Measurements from ENCODE around the genes LDOC1 and SPANXN1.

- PRO-cap: no peak
- RAMPAGE, long total RNA, 2 experiments: no peak in any of the 2 experiments
Observed at GRCh38 chrX:134991582-134992610, 1.1 kb downstream of the SMIM10 start.

DNA sequence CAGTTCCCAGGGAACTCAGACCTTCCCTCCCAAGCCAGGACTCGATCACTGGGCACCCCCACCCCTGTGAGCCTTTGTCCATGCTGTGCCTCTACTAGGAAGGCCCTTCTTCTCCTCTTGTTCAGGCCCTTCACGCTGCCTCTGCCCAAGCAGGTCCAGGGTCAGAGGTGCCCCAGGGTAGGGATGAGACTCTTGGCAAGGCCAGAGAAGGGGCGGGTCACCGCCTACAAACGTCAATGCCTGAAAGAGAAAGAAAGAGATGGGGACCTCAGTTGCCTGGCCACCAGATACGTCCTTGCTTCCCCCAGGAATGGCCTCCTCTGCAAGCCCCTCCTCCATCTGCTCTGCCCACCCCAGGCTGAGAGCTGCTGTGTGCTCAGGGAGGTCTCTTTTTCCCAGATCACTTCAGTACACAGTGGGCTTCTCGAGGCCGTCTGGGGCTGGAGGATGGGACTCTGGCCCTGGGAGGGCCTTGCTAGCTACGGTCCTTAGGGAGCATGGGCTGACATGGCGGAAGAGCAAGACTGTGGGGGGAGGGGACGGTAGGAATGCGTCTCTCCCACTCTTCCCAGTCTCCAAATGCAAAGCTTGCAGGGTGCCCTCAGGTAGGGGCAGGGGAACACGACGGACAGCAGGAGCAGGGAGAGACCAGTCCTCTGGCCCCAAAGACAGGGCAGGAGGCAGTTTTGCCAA is 1.5 kb downstream of the SMIM10L2B start:
- PRO-cap: no peak
- RAMPAGE, long total RNA, 2 experiments: no peak in any of the 2 experiments

- PRO-cap: no peak
- RAMPAGE, long total RNA, 2 experiments: no peak in any of the 2 experiments
Observed at GRCh38 chrX:135293219-135294279, 15.7 kb upstream of the ETDC start.

DNA sequence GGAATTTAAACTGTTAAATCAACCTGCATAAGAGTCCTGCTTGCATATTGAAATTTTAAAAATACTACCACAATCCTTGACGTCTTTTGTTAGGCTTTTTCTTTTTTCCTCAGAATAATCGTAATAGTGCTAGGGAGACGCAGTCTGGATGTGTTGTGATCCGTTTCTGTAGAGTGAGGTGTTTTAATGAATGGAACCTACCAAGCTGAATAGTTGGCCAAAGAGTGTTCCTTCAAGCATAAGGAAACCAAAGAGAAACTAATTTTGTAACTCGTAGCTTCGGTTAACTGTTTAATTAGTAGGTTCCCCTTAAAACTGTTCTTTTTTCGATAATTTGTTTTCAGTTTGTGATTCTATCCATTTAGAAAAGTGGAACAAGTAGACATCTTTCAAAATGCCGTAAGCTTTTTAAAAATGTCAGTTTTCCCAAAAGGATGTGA is 2.0 kb downstream of the INTS6L start:
- PRO-cap: no peak
- RAMPAGE, long total RNA, 2 experiments: no peak in any of the 2 experiments

GRCh38 chrX:136098157-136098875 is 98.5 kb upstream of the FHL1 start:
- PRO-cap: no peak
- RAMPAGE, long total RNA, 2 experiments: no peak in any of the 2 experiments

DNA sequence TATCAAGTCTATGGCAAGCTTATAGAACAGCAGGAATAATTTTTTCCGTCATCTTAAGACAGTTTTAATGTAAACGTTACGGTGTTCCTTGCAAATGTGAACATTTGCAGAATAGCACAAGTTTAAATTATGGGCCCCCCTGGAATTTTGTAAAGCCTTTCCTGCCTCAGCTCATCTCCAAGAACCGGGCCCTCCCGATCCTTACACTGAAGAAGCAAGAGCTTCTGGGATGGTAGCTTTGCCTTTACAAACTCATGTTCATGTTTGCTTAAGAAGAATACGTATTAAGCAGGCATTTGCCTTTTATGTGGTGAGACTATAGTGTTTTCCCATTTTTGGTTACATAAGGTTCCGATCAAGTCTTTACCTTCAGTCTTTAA is 47.8 kb upstream of the FHL1 start:
- PRO-cap: no peak
- RAMPAGE, long total RNA, 2 experiments: no peak in any of the 2 experiments

- PRO-cap: no peak
- RAMPAGE, long total RNA, 2 experiments: no peak in any of the 2 experiments
Observed at GRCh38 chrX:136195443-136195660, 1.5 kb upstream of the FHL1 start.

GRCh38 chrX:136198813-136199873 is 2.3 kb downstream of the FHL1 start:
- PRO-cap: no peak
- RAMPAGE, long total RNA, 2 experiments: no peak in any of the 2 experiments

GRCh38 chrX:136617326-136617633 is 30.7 kb upstream of the CD40LG start:
- PRO-cap: no peak
- RAMPAGE, long total RNA, 2 experiments: no peak in any of the 2 experiments

GRCh38 chrX:136766820-136767064 is 14.0 kb downstream of the ARHGEF6 start:
- PRO-cap: no peak
- RAMPAGE, long total RNA, 2 experiments: no peak in any of the 2 experiments

DNA sequence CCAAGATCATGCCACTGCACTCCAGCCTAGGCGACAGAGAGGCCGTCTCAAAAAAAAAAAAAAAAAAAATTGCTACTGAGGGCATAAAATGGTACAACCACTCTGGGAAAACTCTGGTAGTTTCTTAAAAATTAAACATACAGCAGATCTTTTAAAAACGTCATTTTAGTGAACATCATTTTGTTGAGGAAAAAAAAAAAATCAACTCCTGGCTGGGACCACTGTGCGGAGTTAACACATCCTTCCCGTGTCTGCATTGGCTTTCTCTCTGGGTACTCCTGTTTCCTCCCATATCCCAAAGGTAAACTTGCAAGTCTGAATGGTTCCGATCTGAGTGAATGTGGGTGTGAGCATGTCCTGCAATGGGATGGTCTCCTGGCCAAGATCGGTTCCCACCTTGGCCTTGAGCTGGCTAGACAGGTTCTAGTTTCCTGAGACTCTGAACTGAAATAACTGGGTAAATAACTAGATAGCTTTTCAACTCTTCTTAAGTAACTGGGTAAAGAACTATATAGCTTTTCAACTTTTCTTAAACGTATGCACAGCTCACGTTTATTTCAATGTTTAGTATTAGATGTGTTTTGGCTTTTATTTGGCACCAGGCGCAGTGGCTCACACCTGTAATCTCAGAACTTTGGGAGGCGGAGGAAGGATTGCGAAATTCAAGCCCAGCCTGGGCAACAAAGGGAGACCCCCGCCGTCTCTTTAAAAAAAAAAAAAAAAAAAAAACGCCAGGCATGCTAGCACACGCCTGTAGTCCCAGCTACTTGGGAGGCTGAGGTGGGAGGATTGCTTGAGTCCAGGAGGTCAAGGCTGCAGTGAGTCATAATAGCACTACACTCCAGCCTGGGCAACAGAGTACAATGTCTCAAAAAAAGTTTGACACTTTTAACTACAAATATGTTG is 14.1 kb downstream of the RBMX start:
- PRO-cap: no peak
- RAMPAGE, long total RNA, 2 experiments: no peak in any of the 2 experiments

GRCh38 chrX:137428109-137429010 is 137.6 kb upstream of the ZIC3 start:
- PRO-cap: no peak
- RAMPAGE, long total RNA, 2 experiments: no peak in any of the 2 experiments

GRCh38 chrX:139530237-139530632 is 304 bp upstream of the F9 start:
- PRO-cap: no peak
- RAMPAGE, long total RNA, 2 experiments: no peak in any of the 2 experiments

- PRO-cap: no peak
- RAMPAGE, long total RNA, 2 experiments: no peak in any of the 2 experiments
Observed at GRCh38 chrX:140439031-140439913, 65.6 kb downstream of the SOX3 start.

GRCh38 chrX:140505161-140506220 is 622 bp upstream of the SOX3 start:
- PRO-cap: no peak
- RAMPAGE, long total RNA, 2 experiments: no peak in any of the 2 experiments

- PRO-cap: bidirectional peak, plus-strand start at chrX:141177299, minus-strand start at chrX:141177096
- RAMPAGE, long total RNA, 2 experiments: start-site peak on the minus strand in 1 of 2 experiments, at chrX:141177091-141177143 at its widest, 39 reads per replicate
Observed at GRCh38 chrX:141176580-141177654, at the start of gene LDOC1. LDOC1 (minus strand) TSS chrX:141177129.

GRCh38 chrX:141380587-141380844 is 138.2 kb upstream of the SPANXC start:
- PRO-cap: no peak
- RAMPAGE, long total RNA, 2 experiments: no peak in any of the 2 experiments

DNA sequence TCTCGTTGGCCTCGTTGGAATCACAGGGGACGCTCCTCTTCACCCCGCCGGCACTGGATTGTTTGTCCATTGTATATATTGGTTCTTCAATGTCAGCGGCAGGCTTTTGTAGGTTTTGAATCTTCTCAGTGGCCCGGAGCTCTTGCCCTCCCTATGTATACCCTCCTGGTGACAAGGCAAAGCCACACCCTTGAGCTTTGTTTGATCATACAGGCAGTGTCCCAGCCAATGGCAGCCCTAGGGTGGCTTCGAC is 277 bp downstream of the SPANXD start:
- PRO-cap: no peak
- RAMPAGE, long total RNA, 2 experiments: no peak in any of the 2 experiments

- PRO-cap: no peak
- RAMPAGE, long total RNA, 2 experiments: no peak in any of the 2 experiments
Observed at GRCh38 chrX:145247270-145247767, at the start of gene SPANXN1. SPANXN1 (plus strand) TSS chrX:145247503.

DNA sequence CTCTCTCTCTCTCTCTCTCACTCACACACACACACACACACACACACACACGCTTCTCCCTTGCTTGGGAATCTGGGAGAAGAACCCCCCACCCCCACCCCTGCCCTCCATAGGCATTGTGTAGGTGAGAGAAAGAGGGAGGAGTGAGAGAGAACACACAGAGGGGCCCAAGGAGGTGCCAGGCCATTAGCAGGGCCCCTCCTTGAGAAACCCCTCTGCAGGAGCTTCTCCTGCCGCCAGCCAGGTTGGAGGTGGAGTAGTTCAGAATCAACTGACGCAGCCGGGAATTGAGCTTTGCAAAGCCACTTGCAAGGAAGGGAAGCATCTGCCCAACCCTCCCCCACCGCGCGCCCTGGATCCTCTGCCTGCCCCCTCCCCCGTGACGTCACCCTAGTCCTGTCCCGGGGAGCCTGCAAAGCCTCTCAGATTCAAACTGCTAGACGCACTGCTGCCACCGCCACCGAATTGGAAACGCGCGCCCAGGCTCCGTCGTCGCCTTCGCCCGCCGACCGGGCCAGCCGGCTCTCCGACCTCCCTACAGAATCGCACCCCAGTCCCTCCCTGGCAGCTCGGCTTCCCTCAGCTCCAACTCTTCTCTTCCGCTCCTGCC is 3.6 kb downstream of the SLITRK2 start:
- PRO-cap: unidirectional peak, plus-strand start at position 425 of the sequence
- RAMPAGE, long total RNA, 2 experiments: no peak in any of the 2 experiments